Occipital lobe (tissue), 2 donors: ENCODE measurements around the genes SLC12A9 and CUX1.

GRCh38 chr7:100429958-100430597 is 447 bp downstream of the MEPCE start:
- RAMPAGE, long total RNA = no peak

- RAMPAGE, long total RNA = no peak
Observed at GRCh38 chr7:100477151-100478058, 1.6 kb downstream of the TSC22D4 start.

GRCh38 chr7:100515990-100516525 is 22.9 kb upstream of the AGFG2 start:
- RAMPAGE, long total RNA = no peak

- RAMPAGE, long total RNA = no peak
Observed at GRCh38 chr7:100563833-100564228, 9.9 kb downstream of the SAP25 start.

DNA sequence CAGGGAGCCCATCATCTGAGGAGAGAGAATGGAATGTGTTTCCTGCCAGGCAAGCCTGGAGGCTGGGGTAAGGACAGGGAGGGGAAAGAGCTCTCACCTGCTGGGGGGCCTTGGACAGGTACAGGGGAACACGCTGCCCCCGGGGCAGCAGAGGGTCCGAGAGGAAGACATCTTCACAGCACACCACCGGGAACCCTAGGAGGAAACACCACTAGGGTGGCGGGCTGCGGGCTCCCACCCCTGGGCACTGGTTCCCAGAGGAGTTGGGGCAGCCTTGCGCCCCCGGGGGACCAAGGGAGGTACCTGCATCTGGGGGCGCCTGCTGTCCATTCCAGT is 1.2 kb downstream of the SAP25 start:
- RAMPAGE, long total RNA = no peak

DNA sequence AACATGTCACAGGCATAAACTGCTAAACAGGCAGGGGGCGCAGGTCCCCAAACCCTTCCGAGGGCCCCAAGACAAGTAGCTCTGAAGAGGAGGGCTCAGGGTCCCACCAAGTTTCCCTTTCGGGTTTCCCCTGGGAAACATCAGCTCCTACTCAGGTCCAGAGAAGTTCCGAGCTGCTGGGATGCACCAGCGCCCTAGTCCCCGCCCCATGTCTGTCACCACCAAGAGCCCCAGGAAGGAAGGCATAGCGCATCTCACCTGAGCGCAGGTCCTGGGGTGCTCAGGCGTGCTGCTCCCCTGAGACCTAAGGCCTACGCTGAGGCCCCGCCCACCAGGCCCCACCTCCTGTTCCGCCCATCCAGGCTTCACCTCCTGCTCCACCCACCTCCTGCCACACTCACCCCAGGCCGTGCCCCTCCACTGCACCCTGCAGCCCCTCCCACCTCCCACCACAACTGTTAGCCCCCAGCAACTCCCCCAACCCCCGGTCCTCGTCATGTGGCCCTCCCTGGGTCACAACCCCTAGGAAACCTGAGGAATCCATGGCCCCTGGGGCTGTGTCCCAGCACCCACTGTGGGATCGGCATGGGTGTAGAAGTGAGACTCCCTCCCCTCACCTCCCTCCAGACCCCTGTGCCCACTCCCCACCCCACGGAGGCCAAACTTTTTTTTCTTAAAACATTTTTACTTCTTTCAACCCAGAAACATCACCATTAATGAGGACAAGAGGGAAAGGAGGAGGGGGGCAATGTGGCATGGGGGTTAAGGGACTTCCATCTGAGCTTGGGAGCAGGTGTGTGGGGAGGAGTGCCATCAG is 1.3 kb upstream of the TFR2 start:
- RAMPAGE, long total RNA = no peak

GRCh38 chr7:100673952-100674127 is 300 bp downstream of the GNB2 start:
- RAMPAGE, long total RNA = no peak

DNA sequence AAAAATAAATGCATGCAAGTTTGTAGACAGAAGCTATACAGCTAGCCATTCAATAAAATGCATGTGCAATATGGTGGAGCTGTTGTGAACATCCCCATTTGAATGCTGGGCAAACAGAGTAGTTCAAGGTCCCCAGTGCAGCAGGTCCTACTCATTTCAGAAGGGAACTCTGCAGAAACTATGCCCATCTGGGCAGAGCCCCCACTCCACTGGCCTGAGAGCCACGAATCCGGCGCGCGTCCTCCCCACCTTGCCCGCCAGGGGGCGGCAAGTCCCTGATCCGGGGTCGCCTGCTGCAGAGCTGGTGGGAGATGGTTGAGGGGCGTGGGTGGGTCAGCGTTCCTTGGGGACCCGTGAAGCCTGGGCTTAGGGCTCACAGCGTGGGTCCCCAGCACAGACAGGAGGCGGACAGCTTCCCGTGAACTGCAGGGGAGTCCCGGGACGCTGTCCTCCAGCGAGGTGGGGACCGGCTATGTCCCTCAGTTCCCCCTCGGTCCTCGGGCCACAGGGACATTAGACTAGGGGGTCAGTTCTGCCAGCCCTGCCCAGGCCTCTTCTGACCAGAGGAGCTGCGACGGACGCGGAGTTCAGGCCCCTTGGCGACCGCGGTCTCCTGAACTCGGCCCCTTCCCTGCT is 635 bp upstream of the POP7 start:
- RAMPAGE, long total RNA = no peak

GRCh38 chr7:100807171-100807990 is 19.9 kb downstream of the EPHB4 start:
- RAMPAGE, long total RNA = no peak

DNA sequence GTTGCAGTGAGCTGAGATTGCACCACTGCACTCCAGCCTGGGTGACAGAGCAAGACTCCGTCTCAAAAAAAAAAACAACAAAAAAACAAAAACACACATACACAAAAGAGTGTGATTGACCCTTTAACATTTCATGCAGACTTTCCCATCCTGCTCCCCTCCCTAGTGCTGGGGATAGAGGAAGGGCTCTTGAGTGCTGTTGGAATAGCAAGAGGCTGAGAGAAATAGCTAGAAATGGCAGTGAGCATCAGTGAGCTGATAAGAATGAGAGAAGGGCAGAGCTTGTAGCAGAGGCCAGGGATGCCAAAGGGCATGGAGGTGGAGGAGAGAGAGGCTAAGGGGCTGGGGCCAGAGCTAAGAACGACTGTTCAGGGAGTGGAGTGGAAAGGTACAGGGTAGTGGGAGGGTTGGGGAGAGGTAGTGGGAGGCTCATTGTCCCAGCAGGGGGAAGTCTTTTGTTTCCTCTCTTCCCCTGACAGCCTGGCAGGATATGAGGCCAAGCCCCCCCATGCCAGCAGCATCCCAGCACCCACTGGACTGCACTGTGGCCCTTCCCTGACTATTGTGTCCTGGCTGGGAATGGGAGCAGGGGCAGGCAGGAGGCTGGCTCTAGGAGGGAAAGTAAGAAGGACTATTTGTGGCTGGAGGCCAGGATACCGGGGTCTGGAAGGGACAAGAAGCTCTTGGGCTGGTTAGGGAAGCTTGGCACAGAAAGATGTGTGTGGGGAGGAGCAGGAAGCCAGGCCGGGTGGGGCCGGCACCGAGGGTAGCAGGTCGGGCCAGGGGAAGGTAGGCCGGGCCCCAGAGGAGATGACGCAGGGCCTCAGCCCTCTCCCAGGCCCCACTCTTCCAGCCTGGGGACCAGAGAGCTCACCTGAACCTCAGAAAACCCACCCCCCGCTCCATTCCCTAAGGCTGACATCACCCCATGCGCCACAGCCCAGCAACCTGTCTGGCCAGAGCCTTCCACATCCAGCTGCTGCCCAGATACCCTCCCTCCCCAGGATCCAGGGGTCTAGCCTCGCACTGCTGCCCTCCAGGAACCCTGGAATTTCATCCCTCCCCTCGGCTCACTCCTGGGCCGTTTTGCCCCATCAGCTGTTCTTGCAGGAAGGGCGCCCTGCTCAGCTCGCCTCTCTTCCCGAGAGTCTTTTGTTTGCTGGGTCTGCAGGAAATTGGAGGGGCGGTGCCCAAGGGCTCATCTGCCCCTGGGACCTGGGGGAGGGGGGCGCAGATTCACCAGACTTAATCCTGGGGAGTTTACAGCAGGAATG is 8.7 kb upstream of the EPHB4 start:
- RAMPAGE, long total RNA = no peak

GRCh38 chr7:100852001-100853193 is at the start of gene SLC12A9:
TSS of gene SLC12A9 (plus strand) at chr7:100852713.
- RAMPAGE, long total RNA = no peak

DNA sequence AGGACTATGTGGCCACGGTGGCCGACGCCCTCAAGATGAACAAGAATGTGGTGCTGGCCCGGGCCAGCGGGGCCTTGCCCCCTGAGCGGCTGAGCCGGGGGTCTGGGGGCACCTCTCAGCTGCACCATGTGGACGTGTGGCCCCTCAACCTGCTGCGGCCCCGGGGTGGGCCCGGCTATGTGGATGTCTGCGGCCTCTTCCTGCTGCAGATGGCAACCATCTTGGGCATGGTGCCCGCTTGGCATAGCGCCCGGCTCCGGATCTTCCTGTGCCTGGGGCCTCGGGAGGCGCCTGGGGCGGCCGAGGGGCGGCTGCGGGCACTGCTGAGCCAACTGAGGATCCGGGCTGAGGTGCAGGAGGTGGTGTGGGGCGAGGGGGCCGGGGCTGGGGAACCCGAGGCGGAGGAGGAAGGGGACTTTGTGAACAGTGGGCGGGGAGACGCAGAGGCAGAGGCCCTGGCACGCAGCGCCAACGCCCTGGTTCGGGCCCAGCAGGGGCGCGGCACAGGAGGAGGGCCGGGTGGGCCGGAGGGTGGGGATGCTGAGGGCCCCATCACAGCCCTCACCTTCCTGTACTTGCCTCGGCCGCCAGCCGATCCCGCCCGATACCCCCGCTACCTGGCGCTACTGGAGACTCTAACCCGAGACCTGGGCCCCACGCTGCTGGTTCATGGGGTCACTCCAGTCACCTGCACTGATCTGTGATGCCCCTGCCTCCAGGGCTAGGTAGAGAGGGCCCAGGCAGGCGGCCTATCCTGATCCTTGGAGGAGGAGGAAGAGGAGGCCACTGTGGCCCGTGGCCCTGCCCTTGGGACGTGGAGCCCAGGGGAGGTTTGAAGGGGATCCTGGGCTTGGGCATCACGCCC is 1.1 kb upstream of the TRIP6 start:
- RAMPAGE, long total RNA = no peak

- RAMPAGE, long total RNA = no peak
Observed at GRCh38 chr7:100942312-100942958, 6.9 kb upstream of the MUC3A start.

- RAMPAGE, long total RNA = no peak
Observed at GRCh38 chr7:101020283-101020713, 417 bp downstream of the MUC17 start.

DNA sequence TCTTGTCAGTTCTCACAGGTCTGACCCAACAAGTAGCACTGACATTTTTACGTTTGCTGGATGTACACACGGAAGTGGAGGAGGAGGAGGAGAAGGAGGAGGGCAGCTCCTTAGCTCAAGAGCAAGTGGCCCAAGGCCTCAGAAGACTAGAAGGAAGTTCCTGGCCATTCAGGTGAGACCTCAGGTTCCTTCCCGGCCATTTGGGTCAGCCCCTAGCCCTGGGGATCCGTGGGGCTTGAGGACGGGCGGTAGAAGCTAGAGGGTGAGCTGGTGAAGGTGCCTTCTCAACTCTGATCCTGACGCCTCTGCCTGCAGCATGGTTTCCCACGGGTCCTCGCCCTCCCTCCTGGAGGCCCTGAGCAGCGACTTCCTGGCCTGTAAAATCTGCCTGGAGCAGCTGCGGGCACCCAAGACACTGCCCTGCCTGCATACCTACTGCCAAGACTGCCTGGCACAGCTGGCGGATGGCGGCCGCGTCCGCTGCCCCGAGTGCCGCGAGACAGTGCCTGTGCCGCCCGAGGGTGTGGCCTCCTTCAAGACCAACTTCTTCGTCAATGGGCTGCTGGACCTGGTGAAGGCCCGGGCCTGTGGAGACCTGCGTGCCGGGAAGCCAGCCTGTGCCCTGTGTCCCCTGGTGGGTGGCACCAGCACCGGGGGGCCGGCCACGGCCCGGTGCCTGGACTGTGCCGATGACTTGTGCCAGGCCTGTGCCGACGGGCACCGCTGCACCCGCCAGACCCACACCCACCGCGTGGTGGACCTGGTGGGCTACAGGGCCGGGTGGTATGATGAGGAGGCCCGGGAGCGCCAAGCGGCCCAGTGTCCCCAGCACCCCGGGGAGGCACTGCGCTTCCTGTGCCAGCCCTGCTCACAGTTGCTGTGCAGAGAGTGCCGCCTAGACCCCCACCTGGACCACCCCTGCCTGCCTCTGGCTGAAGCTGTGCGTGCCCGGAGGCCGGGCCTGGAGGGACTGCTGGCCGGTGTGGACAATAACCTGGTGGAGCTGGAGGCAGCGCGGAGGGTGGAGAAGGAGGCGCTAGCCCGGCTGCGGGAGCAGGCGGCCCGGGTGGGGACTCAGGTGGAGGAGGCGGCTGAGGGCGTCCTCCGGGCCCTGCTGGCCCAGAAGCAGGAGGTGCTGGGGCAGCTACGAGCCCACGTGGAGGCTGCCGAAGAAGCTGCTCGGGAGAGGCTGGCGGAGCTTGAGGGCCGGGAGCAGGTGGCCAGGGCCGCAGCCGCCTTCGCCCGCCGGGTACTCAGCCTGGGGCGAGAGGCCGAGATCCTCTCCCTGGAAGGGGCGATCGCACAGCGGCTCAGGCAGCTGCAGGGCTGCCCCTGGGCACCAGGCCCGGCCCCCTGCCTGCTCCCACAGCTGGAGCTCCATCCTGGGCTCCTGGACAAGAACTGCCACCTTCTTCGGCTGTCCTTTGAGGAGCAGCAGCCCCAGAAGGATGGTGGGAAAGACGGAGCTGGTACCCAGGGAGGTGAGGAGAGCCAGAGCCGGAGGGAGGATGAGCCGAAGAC is 2.3 kb downstream of the TRIM56 start:
- RAMPAGE, long total RNA = no peak

DNA sequence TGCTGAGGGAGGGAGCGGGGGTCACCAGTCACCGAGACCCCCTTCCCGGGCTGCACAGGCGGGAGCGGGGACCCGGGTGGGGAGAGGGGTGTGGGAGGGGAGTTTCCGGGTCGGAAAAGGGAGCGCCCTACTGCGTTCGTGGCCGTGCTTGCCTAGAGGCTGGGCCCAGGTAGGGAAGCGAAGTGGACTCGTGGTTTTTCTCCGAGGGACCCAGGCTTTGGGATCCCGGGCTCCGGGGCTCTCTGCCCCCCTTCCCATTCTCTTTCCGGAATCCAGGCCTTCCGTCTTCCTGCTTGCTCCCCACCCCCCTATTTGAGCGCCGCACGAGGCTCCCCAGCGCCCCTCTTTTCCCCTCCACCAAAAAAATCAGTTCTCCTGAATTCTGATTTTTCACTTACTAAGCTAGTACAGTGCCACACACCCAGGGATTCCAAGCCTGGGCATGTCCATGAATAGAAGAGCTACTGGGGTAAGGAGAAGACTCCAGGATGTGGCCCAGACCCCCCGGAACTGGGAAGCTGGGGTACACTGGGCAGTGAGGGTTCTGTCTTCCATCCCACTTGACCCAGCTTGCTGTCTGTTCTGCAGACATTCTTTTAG is 684 bp downstream of the AP1S1 start:
- RAMPAGE, long total RNA = no peak

GRCh38 chr7:101169789-101170317 is 4.5 kb upstream of the VGF start:
- RAMPAGE, long total RNA = no peak

- RAMPAGE, long total RNA = no peak
Observed at GRCh38 chr7:101182342-101182603, 2.2 kb upstream of the NAT16 start.

DNA sequence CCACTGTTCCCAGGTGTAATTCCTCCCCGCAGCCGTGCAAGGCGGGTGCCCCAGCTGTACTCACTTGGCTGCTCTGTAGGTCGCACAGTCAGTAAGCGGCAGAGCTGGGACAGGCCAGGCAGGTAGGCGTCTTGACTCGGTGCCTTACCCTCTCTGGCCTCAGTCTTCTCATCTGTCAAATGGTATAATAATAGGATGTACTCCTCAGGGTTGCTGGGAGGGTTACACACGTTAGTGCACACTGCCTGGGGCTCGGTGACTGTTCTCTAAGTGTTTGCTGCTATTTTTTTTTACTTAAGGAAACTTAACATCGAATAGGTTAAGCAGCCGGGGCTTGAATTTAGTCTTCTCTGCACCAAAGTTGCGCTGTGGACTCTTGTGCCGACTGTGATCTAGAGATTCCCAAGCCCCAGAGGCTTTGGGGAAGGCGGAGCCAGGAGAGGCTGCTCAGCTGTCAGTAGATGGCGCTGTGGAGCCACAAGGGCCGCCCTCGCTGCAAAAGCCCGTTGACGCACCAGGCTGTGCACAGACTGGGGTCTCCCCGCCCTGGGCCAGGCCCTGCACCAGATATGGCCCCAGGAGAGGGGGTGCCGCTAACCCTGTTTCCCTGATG is 26.9 kb downstream of the MYL10 start:
- RAMPAGE, long total RNA = no peak

GRCh38 chr7:101817428-101818340 is at the start of gene CUX1:
TSS of gene CUX1 (plus strand) at chr7:101817626.
- RAMPAGE, long total RNA = no peak